Vermiform appendix (tissue), 1 donor: ENCODE measurements around a stretch of chr1.

GRCh38 chr1:14881952-14882508, 271.5 kb upstream of the TMEM51 start:
- PRO-cap: unidirectional peak, minus-strand start at chr1:14882145

DNA sequence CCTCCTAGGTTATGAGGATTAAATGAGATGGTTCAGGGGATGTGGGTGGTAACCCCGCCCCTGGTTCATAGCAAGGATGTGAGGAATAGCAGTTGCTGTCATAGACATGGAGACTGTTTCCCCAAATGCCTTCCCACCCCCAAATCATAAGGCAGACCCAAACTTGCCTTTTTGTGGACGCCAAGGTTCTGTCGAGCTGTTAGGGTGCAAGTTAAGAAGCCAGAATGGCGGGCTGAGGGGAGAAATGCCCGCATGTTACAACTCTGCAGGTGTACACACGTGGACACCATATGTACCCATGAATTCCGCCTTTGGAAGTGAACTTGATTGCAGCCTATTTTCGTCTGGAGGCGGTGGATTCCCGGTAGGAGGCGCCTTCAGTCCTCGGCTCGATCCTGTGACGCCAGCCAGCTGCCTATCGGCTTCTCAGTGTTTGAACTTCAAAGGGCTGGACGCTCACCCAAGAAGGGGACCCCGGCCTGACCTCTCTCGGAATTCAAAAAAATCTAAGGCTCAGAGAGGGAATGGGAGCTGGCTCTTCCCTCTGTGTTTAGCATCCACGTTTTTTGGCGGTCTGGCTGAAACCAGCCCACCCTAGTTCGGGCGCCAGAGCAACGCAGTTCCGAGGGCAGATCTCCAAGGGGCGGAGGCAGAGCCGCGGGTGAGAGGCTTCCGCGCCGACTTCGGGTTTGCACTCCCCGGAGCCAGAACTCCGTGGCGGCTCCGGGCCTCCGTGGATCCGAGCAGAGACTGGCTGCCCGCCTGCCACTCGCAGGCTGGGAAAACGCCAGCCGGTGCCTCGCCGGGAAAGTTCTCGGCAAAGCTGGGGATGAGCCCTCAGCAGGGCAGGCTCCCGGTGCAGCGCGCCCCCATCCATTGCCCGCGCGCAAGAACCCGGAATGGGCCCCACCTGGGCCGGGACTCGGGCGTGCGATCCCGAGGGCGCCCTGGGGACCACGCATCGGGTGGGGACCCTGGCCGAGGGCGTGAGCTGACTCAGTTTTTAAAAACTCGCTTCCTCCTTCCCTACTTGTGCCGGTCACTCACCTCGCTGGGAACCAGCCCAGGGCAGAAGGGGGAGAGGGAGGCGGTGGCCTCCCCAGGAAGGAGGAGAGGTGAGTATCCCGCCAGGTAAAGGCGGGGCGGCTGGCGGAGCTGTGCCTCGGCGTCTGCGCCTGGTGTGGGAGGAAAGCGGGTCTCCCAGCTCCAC, 1.0 kb upstream of the TMEM51 start:
- PRO-cap: unidirectional peak, plus-strand start at position 443 of the sequence; unidirectional peak, plus-strand start at position 597 of the sequence; bidirectional peak, plus-strand start at position 1,130 of the sequence, minus-strand start at position 976 of the sequence

DNA sequence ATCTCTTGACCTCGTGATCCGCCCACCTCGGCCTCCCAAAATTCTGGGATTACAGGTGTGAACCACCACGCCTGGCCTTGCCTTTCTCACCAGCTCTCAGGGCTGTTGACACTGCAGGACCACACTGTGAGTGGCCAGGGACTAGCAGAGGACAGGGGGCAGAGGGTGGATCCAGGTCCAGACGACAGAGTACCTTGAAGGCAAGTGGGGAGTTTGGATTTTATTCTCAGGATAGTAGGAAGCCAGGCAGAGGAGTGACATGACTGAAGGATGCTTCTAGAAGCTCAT, 30.6 kb downstream of the TMEM51 start:
- PRO-cap: no peak

DNA sequence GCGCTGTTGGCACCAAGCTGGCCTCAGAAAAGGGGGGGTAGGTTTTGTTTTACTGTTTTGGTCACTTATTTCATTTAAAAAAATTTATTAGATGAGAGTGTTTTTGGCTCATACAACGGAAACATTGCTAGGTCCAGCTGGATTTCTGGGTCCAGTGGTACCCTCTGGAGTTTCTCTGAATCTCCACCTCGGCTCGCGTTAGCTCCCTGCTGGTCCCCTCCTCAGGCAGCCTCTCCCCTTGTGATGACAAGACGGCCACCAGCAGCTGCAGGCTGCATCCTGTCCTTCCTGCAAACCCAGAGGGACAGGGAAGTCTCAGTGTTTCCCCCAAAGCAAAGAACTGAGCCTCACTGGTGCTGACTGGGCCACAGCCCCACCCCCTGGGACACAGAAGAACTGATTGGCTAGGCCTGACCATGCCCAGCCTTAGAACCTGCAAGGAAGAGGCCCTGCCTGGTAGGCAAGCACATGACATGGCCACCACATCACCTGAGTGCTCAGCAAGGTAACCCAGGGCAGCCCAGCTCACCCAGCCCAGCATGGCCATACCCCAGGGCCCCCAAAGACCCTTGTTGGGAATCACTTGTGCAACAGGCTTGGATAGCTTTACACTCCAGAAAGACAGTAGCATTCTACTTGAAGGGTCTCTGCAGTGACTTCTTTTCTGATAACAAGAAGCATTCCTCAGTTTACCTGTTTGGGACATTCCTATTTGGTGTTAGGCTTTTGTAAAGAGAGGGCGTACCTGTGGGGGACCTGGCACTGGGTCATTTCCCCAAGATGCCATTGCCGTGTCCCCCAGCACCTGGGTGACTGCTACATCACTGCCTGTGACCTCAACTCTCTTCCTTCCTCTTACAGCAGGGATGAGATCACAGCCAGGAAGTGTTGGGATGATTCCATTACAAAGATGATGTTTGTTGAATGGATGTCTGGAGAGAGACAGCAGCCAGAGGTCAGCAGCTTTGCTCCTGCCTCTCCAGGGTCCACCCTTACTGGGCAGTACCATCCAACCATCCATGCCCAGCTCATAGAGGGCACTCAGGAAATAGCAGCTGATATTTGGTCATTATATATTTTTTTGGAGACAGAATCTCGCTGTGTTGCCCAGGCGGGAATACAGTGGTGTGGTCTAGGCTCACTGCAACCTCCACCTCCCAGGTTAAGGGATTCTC, 34.8 kb downstream of the TMEM51 start:
- PRO-cap: no peak

GRCh38 chr1:15197636-15198403, 44.3 kb downstream of the TMEM51 start:
- PRO-cap: no peak

- PRO-cap: no peak
These were observed 39.9 kb upstream of the FHAD1 start for GRCh38 chr1:15206683-15207960.

GRCh38 chr1:15210583-15211119, 36.4 kb upstream of the FHAD1 start:
- PRO-cap: no peak

DNA sequence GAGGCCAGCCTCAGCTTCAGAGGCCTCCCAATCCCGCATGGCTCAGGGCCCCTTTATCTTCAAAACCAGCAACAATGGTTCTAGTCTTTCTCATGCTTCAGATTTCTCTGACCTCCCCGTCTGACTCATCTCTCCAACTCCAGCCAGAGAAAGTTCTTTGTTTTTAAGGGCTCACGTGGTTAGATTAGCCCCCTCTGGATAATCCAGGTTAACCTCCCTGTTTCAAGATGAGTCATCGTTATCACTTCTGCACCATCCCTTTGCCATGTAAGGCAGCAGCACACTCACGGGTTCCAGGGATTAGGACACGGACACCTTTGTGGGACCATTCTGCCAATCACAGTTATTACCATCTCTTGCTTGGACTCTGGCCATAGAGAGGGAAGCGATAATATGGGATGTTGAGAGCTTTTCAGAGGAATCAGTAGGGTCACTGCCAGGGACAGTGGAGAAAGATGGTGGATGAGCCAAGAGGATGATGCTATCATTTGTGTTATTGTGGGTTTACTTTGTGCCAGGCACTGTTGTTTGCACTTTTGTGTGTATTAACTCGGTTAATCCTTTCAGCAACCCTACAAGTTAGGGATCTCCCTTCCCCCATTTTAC, 13.7 kb downstream of the FHAD1 start:
- PRO-cap: no peak

GRCh38 chr1:15279603-15279908, 32.5 kb downstream of the FHAD1 start:
- PRO-cap: no peak

DNA sequence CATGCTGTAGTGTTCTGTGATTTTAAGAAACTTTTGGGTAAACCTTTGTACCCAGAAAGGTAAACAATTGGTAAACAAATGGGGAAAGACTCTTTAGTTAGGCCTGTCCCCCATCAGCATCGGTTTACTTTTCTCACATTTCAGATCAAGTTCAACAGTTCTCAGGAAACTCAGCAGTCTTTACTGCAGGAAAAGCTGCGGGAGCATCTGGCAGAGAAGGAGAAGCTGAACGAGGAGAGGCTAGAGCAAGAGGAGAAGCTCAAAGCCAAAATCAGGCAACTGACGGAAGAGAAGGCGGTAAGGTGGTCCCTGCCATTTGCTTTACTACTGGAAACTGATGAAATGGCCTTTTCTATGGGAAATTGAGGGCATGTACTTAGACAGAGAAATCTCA, 68.1 kb upstream of the EFHD2 start:
- PRO-cap: no peak

DNA sequence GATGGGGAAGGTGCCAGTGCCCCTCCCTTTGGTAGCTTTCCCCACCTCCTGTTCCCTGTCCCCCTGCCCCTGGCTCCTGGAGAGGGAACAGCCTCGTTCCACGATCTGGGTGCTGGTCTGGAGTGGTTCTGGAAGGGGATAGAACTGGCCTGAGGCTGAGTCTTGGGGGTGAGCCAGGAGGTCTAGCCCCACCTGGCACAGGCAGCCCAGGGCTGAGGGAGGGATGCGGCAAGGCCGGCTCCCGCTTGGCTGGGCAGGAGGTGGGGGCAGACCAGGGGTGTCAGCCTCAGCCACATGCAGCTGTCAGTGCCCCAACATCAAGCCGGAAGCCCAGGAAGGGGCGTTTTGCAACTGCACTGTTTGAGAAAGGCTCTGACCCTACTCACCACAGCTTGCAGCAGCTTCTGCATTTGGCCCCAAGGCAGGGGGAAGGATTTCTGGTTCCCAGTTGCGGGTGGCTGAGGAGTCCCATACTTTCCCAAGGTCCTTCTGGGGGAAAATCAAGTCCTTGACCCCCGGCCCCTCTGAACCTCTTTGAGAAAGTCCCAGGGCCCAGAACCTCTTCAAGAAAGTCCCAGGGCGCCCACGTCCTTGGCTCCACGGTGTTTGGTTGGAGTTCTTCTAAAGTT, 1.9 kb downstream of the EFHD2 start:
- PRO-cap: no peak

DNA sequence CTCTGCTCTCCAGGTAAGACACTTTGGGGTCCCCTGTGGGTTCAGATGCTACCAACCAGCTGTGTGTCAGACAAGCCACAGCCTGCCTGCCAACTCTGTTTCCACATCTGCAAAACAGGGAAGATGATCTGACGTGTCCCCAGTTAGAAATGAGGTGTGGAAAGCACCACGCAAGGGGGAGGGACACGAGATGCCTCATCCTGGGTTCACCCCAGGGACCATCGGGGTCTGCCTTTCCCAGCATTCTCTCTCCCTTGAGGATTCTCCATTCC, 283 bp downstream of the CTRC start:
- PRO-cap: no peak

DNA sequence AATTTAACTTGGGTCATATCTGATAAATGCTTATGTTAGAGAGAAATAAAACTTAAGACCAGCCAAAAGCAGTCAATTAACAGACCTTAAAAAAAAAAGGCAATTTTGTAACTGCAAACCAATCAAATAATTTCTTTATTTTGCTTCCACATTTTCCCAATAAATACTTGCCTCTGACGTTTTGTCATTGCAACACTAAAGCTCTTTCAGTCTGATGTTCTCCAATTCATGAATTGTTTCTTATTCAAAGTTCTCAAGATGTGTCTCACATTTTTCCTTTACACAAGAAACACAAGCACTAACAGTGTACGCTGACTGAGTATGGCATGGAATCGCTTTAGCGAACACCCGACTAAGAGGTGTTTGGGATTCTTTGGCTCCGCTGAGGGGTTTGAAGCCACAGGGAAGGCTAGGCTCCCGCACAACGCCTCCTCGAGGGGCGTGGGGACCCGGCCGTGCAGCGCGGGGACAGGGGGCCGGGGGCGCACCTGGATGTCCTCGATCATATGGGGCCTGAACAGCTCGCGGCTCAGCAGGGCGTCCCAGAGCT, 359 bp downstream of the CASP9 start:
- PRO-cap: no peak

GRCh38 chr1:15573217-15574054, 11.4 kb downstream of the AGMAT start:
- PRO-cap: no peak

GRCh38 chr1:15640630-15641164, 18.8 kb upstream of the RSC1A1 start:
- PRO-cap: no peak

DNA sequence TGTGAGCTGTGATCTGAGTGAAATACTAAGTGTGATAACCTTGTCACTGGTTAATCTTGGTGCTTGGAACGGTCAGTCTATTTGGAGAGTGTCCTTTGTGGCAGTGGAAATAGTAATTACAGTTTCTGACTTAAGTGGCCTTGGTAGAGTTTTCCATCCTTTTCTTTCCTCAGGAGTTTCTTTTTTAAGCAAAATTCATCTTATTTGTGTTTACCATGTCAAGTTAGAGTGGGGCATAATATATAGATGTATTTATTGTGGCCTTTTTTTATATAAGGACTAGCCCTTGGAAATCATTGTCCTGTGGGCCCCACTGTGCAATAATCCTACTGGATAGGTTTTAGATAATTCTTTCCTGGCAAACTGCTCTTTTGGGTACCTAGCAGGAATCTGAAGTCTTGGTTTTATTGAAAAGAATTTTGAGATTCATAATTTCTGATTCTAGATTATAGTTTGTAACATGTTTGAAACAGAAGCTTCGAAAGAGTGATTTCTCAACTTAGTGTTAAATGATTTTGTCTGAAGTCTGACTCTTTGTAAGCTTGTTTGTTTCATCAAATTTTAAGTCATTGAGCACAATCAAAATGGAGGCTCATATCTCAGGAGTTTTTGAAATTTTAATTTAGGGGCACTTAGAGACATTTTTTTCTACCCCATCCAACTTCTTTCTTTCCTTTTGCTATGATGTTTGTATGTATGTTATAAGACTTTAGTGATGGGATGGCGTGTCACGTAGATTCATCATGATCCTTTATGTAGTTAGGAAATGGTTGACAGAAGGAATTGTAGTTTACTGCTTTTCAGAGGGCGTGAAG, 3.4 kb downstream of the RSC1A1 start:
- PRO-cap: no peak

DNA sequence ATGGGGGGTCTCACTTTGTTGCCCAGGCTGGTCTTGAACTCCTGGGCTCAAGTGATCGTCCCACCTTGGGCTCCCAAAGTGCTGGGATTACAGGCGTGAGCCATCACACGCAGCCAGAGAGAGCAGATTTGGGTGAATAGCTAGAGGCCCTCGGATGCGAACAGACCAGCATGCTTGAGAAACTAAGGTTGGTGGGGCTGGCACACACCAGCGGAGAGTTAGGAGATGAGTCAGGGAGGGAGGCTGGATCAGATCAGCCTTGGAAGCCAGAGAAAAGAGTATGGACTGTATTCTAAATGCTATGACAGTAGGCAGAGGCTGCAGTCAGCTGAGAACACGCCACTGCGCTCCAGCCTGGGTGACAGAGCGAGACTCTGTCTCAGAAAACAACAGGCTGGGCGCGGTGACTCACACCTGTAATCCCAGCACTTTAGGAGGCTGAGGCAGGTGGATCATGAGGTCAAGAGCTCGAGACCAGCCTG, 4.0 kb upstream of the PLEKHM2 start:
- PRO-cap: no peak

DNA sequence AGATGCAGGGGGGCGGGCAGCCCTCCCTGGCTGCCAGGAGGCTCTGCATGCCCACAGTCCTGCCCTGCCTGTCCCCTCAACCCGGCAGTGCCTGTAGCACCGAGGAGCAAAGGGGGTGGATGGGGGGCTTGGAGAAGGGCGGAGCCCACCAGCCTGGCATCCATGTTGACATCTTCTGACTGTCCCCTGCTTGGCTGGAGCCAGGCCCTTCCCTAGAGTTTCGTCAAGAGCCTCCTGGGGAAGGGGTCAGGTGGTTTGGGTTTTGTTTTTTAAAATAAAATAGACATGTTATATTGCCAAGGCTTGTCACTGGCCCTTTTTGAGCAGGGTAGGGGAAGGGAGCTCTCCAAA, 1.6 kb upstream of the SLC25A34 start:
- PRO-cap: no peak

DNA sequence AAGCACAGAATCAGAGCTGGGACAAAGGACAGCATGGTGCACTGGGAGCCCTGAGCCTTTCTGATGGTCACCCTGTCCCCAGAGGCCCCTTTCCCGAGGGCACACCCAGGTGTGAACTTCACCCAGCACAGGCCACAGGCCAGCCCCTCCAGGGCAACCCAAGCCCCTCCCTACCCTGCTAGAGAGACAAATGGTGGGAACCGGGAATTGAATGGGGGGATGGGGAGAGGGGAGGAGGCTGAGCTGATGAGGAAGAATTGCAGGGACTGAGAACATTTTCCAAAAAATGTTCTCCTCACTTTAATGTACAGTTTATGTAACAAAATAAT, 13.4 kb downstream of the UQCRHL start:
- PRO-cap: no peak

DNA sequence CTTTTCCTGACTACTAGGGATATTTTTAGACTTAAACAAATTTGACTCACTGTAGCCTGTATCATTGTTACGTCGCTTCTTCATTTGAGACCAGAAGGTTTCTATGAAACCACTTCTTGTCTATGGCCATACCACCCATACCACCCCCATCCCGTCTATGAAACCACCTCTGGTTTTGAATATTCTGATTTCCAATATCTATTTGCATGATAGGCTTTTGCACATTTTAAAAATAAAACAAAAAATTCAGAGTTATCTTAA, 4.6 kb downstream of the SPEN start:
- PRO-cap: no peak